Neuron (in vitro differentiated cells): ENCODE data around the genes PRKACG and TJP2.

- PRO-cap, result no peak
These were observed 10.0 kb downstream of the PIP5K1B start for GRCh38 chr9:68714951-68715513.

GRCh38 chr9:68871778-68872738 lies 92.2 kb downstream of the PABIR1 start:
- PRO-cap, result no peak

DNA sequence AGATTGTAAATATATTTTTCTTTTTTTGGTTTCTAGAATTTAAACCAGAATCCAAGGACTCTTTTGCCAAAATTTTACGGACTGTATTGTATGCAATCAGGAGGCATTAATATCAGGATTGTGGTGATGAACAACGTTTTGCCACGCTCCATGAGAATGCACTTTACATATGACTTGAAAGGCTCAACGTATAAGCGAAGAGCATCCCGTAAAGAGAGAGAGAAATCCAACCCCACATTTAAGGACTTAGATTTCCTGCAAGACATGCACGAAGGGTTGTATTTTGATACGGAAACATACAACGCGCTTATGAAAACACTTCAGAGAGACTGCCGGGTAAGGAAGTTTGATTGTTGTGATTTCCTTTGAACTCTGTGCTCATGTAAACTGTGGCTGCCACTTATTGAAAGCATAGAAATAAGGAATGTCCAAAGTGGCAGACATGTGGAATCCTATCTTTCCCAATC lies 114.5 kb downstream of the PABIR1 start:
- PRO-cap, result no peak

GRCh38 chr9:69013762-69014330 lies at the start of gene PRKACG:
Gene PRKACG (minus strand): TSS chr9:69014113.
- PRO-cap, result no peak

GRCh38 chr9:69120924-69121620 lies 53.0 kb upstream of the TJP2 start:
- PRO-cap, result no peak

DNA sequence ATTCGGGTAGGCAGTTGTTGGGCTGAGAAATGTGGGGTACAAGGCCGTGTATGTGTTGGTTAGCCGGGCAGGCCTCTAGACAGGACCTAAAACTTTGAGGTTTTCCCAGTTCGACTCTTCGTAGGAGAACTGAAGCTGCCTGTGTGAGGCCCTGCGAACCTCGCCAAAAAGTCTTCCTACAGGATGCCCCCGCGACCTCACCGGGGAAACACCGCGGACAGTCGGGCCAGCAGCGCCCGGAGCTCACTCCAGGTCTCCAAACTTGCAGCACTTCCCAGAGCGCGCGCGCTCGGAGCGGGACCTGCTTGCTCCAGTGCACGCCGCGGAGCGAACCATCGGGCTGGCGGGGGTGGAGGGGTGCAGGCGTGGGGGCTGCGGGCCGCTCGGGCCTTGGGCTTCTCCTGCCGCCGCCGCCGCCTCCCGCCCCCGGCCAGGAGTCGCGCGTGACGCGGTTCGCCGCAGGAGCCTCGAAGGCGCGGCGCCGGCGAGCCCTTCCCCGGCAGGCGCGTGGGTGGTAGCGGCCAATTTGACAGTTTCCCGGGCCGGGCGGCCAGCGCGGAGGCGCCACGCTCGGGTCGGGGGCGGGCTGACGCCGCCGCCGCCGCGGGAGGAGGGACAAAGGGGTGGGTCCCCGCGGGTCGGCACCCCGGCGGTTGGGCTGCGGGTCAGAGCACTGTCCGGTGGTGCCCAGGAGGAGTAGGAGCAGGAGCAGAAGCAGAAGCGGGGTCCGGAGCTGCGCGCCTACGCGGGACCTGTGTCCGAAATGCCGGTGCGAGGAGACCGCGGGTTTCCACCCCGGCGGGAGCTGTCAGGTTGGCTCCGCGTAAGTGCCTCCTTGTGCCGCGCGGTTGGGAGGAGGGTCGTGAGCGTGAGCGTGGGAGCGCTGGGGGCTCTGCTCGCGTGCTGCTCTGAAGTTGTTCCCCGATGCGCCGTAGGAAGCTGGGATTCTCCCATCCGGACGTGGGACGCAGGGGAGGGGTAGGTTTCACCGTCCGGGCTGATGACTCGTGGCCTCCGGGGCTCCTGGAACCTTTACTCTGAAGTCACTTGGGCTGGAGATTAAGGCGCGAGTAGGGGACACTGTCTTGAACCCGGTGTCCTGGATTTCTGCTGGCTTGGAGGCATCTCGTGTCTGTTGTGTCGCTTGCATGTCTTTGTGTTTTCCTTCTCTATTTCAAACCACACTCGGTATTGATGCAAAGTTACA lies at the start of gene TJP2:
TJP2 (plus strand) TSS at position 668 of the 1,207 bp plus-strand sequence.
- PRO-cap, result bidirectional peak, plus-strand start at position 335 of the sequence, minus-strand start at position 274 of the sequence; unidirectional peak, plus-strand start at position 671 of the sequence

GRCh38 chr9:69187257-69187858 lies 13.3 kb downstream of the TJP2 start:
- PRO-cap, result no peak

- PRO-cap, result no peak
These were observed 72.6 kb downstream of the TJP2 start for GRCh38 chr9:69246639-69247189.

DNA sequence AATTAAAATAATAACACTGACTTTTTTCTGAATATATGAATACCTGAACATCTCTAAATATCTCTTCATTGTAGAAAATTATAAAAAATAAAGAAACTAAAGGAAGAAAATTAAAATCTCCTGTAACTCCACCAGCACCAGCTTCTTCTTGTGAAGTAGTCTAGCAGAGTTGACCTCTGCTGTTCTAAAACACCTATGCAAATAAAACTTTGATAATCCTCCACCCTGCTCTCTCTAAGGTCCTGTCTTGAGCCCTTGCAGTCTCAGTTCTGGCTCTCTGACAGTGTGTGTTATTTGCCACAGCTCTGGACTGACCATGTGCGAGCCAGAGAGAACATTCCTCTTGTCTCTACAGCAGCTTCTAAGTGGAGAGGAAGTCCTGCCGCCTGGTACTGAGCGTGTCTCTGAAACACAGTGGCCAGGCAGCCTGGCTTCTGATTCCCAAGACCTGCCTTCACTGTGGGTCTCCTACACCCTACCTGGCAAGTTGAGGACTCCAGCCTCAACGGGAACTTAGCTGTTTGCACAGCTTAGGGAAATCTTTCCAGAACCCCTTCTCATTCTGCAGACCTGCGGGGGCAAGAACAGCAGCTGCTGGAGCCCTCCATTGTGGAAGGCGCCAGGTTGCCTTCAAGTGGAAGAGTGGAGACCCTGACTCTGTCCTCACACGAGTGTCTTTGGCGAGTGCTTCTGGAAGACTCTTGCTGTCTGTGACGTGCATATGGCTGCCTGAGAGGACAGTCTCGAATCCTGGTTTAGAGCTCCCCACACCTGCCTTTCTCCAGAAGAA lies 61.7 kb downstream of the ENTREP1 start:
- PRO-cap, result no peak

GRCh38 chr9:69470633-69470871 lies 145.5 kb downstream of the ENTREP1 start:
- PRO-cap, result no peak

DNA sequence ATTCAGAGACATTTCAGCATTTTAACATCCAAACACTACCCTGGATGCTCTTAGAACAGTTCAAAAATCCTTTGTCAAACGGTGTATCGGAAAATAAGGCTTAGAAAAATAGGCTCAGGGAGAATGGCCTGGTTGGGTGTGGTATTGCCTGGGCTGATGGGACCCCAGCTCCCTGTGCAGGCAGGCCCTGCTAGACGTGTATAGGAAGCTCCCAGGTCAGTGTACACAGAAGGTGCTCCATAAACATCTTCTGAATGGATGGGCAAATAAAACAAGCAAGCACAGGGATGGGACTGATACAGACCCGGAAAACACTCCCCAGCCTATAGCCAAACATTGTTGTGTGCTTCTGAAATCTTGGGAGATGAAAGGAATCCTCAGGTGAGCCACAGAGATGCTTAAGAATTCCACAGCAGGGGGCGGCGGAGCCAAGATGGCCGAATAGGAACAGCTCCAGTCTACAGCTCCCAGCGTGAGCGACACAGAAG lies 151.7 kb downstream of the ENTREP1 start:
- PRO-cap, result no peak

- PRO-cap, result no peak
These were observed 98.0 kb downstream of the APBA1 start for GRCh38 chr9:69574104-69574552.

- PRO-cap, result no peak
These were observed 14.9 kb upstream of the CFAP95 start for GRCh38 chr9:69805713-69806077.

DNA sequence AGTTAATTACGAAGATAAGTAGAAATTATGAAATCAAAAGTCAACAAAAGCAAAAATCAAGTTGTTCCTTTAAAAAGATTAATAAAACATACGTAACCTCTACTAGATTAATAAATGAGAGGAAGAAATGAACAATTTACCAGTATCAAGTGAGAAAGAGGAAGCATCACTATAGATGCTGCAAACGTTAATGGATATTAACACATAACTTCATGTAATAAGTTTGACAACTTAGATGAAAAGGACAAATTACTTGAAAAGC lies 3.6 kb upstream of the SMC5 start:
- PRO-cap, result no peak

- PRO-cap, result no peak
These were observed 2.5 kb upstream of the SMC5 start for GRCh38 chr9:70255975-70256930.

DNA sequence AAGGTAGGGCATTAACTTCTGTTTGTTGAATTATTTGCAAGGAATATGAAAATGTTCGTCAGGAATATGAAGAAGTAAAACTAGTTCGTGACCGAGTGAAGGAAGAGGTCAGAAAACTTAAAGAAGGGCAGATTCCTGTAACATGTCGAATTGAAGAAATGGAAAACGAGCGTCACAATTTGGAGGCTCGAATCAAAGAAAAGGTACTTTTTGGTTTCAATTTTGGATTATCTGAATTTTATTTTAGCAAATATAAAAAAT lies 23.5 kb downstream of the SMC5 start:
- PRO-cap, result no peak

DNA sequence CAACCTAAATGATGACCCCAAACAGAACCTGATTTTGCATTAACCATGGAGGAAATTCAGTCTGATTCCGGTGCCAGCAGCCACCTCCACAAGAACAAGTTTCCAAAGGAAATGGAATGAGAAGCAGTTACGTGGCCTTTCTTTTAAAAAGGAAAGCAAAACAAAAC lies 3.1 kb downstream of the KLF9 start:
- PRO-cap, result no peak

DNA sequence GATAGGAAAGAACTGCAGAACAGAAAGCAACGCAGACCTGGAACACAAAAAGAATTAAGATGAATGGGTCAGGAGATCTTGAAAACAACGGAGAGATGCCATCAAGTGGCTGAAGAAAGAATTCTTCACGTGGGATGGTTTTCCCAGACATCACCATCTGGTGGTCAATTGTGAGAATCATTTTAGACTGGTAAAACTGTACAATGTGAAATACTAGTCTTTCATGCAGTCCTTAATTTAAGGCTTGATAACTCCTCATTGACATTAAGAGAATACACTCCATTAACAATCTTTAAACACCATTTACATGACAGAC lies 128.3 kb upstream of the TRPM3 start:
- PRO-cap, result no peak

DNA sequence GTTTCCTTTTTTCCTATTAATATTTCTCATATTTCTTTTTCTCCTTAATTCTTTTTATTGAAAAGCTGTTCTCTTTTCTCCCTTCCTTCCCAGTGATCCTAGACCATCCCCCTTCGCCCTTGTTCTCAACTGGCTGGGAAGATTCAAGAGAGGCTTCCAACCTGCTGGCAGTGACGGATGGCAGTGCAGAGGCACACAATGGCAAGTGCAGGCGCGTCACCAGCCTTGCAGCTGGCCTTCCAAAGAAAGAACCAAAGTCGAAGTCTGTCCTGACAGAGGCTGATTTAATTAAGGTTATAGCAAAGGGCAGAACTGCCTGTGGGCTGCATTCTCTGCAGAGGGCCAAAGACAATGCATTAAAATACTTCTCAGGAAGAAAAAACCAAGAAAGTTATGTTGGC lies 7.4 kb downstream of the CEMIP2 start:
- PRO-cap, result bidirectional peak, plus-strand start at position 328 of the sequence, minus-strand start at position 131 of the sequence

GRCh38 chr9:71767458-71768027 lies 770 bp downstream of the CEMIP2 start:
- PRO-cap, result bidirectional peak, plus-strand start at chr9:71767642, minus-strand start at chr9:71767379; bidirectional peak, plus-strand start at chr9:71767864, minus-strand start at chr9:71767805